ENCODE data around the gene MICALL1.

- PRO-cap, result no peak
Measured at GRCh38 chr22:37137722-37138054, 12.0 kb downstream of the IL2RB start.

DNA sequence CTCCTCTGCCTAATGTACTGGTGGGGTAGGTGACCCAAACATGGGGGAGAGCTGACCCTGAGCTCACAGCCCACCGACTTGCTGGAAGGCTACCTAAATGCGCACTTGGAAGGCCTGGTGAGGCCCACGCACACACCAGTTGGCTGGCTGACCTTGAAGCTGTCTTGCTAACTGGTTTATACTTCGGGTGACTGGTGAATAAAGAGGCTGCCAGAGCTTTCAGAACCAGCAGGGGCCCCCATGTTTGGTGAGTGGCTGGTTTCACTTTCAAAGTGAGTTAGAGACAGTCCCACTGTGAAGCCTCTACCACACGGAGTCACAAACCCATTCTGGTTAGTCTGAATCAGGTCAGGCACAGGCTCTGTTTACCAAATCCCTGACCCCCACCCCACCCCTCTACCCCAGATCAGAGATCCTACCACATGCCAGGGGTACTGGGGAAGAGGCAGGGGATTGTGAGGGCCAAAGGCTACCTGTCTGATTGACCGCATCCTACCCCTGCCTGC is 12.7 kb upstream of the IL2RB start:
- PRO-cap, result no peak

- PRO-cap, result no peak
Measured at GRCh38 chr22:37167176-37167770, 17.6 kb upstream of the IL2RB start.

GRCh38 chr22:37170588-37170899 is 17.5 kb downstream of the C1QTNF6 start:
- PRO-cap, result no peak

- PRO-cap, result no peak
Measured at GRCh38 chr22:37242208-37243248, 1.5 kb downstream of the RAC2 start.

DNA sequence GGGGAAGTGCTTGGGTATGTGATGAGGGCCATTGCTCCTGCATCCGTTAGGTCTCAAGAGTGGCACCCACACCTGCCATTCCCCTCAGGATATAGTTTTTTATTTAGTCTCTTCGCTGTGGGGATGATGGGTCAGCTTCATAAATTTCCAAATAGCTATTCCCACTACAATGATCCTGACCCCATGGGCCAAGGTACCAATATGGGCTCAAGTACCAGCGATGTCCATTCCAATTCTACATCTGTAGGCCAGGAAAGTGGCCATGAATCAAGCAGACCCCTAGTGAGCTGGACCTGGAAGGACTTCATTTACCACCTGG is 7.5 kb downstream of the CYTH4 start:
- PRO-cap, result no peak

DNA sequence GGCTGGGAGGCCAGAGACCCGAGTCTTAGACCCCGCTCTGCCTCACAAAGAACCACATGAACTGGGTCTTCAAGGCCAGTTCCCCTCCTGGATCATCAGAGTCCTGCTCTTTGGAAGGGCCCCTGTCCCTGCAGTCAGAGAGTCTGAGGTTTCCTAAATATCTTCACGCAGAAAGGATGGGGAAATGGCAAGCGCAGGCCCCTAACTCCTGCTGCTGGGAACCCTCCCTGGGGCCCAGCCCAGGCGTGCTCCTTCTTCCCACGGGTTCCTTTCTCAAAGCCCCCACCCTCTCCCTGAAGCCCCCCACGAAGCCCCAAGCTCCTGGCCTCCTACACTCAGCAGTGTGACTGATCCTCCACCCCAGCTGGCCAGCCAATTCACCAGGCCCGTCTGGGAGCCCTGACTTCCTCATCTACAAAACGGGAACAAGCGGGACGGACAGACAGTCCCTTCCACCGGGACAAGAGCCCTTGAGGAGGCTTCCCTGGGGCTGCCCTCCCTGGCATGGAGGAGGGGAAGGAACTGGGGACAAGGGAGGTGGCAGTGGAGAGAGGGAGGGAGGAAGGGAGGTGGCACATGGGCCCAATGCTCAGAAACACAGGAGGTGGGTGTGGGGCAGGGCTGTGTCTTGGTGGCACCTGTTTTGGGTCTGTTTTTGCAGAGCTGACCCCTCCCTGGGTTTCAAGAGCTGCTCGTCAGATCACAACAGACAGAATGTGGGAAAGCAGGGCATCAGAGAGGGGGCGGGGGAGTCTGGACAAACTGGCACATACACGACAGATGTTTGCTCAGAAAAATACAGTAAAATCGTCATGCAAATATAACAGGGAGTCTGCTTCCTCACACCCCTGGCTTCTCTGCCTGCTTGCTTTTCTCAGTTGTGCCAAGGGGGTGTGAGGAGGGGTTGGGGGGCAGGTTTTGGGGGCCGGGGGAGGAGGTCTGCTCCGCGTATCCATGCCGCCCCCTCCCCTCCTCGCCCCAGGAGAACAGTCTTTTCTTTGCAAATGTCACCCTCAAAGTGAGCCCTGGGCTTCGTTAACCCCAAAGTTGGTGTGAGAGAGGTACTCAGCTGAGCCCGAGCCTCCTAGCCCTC is 56.9 kb downstream of the ELFN2 start:
- PRO-cap, result no peak

GRCh38 chr22:37374642-37375094 is 52.6 kb downstream of the ELFN2 start:
- PRO-cap, result no peak

- PRO-cap, result no peak
Measured at GRCh38 chr22:37501146-37502267, 15.3 kb upstream of the MFNG start.

DNA sequence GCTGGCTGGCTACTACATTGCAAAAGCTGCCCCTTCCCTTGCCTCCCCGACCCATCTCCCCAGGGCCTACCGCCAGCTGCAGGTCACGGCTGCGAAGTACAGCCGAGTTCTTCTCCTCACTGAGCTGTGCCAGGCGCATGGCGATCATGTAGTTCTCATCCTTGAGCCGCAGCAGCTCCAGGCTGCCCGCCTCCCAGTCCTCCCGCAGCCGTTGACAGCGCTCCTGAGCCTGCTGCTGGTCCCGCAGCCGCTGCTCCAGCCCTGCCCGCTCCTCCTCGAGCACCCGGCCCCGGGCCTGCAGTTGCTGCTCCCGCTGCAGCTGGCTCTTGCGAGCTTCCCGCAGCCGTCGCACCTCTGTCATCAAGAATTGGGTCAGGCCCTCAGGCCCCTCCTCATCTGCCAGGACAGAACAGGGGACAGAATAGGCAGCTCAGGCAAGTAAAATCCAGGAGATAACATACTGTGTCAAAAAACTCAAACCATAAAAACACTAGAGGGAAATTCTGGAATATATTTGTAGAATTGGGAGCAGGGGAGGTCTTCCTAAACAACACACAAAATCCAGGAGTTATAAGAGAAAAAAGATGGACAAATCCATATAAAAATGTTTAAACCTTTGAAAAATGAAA is 3.2 kb downstream of the CARD10 start:
- PRO-cap, result no peak

- PRO-cap, result no peak
Measured at GRCh38 chr22:37639906-37640789, 679 bp downstream of the SH3BP1 start.

DNA sequence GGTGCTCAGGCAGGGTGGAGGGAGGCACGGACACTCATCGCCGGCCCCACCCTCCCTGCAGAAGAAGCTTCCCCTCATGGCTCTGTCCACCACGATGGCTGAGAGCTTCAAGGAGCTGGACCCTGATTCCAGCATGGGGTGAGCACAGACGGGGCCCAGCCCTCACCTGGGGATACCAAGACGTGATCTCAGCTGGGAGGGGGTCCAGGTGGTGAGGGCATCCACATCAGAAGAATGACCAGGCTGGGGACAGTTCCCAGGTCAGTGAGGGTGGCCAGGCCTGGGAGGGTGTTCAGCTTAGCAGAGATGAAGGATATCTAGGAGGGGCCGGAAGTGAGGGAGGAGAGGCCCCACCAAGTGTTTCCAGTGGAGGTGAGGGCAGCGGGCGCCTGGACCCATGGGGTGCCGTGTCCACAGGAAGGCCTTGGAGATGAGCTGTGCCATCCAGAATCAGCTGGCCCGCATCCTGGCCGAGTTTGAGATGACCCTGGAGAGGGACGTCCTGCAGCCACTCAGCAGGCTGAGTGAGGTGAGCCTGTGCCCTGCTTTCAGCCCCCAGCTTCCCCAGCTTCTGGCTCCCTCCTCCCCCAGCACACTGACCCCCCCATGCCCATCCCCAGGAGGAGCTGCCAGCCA is 3.1 kb downstream of the SH3BP1 start:
- PRO-cap, result no peak

DNA sequence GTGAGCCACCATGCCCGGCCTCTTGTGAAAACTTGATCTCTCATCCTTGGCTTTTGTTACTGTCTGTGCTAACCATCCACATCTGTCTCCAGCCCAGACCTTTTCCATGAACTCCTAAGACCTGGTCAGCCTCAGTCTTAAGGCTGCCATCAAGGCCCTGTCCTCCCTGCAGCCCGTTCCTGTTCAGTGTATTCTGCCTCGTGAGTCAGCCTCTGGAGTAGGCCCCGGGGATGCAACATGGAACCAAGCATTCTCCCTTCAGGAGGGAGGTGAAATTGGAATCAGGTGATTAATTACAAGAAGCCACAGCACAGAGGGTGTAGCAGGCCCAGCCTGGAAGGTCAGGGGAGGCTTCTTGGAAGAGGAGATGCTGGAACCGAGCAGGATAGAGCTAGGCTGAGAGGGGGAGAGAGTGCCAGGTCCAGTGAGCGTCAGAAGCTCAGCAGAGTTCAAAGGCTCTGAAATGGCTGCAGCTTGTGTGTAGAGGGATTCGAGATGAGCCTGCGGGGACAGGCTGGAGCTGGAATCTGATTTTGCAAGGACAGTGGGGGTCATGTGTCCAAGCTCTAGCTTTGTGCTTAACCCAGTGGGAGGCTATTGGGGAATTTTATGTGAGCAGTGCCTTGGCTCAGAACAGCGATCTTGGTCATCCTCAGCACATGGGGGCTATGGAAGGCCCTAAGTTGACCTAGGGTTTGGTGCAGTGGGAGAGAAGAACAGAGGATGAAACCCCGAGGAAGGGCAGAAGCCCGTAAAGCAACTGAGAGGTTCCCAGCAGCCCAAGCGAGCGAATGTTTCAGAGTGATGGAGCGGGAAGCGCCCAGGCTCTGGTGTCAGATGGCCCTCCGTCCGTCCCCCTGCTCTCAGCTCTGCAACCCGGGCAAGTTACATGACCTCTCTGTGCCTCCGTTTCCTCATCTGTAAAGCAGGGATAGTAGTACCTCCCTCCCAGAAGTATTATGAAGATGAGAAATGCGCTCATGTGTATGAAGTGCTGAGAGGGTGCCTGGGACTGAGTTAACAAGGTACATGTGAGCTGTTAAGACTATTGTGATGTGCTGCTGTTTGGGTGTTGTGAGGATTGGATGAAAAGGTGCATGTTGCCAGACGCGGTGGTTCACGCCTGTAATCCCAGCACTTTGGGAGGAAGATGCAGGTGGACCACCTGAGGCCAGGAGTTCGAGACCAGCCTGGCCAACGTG is 25.3 kb upstream of the H1-0 start:
- PRO-cap, result unidirectional peak, plus-strand start at position 981 of the sequence

DNA sequence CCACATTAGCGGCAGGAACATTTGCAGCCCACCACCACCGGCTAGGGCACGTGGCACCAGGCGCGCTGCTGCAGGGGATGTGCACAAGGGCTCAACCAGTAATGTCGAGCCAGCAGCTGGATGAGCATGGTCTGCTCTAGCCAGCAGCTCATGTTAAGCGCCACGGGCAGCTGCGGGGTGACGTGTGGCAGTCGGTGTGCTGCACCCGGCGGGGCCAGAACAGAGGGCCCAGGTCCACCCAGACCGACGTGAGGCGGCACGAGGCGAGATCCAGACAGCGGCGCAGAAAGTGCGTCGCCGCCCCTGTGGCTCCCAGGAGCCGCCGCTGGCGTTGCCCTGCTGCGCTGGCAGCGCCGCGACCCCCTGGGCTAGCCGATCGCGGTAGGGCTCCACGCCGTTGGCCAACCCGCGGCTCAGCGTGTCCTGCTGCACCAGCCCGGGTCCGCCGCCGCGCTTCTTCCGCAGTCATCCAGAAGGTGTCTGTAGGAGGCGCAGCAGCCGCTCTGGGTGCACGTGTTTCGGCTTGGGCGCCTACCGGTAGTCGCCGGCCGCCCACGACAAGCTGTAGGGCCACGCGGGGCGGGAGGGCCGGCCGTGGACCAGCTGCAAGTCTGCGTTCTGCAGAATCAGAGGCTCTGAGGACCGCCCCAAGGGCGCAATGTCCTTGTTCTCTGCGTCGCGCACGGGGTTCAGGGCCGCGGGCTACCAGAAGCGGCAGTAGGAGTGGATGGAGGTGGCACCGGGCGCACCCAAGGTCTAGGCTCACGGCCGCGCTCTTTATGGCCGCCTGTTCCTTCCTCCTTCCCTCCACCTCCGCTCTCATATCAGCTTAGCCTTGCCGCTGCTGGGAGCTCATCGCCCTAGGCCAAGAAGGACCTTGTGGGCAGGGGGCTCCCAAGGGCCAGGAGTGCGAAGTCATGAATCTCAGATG is 4.5 kb upstream of the GALR3 start:
- PRO-cap, result bidirectional peak, plus-strand start at position 196 of the sequence, minus-strand start at position 217 of the sequence; bidirectional peak, plus-strand start at position 489 of the sequence, minus-strand start at position 476 of the sequence

DNA sequence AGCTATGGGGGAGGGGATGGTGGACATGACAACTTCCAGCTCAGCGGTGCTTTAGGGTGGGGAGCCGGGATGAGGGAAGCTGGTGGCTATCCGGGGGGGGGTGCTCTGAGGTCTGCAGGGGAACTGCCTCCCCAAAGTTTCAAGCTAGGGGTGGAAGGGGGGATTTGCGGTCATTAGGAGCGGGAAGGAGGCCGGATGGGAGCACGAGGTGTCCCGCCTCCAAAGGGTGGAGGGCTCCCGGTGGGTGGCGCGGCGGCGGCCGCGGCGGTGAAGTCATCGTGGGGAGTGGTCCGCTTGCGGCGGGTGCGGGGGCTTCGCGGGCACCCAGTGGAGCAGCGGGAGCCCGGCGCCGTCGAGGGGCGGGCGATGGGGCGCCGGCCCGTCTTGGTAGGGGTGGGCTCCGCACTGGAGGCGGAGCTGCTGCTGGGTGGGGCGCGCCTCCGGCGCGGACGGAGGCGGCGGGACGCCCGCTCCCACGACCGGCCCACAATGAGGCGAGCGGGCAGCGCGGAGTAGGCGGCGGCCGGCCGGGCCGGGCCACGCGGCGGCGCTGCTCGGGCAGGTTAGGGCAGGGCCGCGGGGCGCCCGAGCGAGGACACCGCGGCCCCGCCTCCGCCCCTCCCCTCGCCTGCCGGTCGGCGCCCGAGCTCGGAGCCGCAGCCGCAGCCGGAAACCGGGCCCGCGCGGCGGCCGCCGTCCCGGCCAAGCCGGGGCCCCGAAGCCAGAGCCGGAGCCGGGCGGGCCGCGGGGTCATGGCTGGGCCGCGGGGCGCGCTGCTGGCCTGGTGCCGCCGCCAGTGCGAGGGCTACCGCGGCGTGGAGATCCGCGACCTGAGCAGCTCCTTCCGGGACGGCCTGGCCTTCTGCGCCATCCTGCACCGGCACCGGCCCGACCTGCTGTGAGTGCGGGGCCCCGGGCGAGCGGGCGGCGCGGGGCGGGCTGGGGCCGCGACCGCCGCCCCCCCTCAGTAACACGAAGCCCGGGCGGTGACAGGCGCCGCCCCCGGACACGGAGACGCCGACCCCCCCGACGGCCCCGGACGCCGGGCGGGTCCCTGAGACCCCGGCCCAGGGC is at the start of gene MICALL1:
MICALL1 (plus strand) TSS at position 627 of the 1,074 bp plus-strand sequence.
- PRO-cap, result bidirectional peak, plus-strand start at position 495 of the sequence, minus-strand start at position 485 of the sequence

- PRO-cap, result no peak
Measured at GRCh38 chr22:37967409-37967842, 13.9 kb downstream of the POLR2F start.

GRCh38 chr22:37998463-37999185 is 14.3 kb upstream of the SOX10 start:
- PRO-cap, result no peak

DNA sequence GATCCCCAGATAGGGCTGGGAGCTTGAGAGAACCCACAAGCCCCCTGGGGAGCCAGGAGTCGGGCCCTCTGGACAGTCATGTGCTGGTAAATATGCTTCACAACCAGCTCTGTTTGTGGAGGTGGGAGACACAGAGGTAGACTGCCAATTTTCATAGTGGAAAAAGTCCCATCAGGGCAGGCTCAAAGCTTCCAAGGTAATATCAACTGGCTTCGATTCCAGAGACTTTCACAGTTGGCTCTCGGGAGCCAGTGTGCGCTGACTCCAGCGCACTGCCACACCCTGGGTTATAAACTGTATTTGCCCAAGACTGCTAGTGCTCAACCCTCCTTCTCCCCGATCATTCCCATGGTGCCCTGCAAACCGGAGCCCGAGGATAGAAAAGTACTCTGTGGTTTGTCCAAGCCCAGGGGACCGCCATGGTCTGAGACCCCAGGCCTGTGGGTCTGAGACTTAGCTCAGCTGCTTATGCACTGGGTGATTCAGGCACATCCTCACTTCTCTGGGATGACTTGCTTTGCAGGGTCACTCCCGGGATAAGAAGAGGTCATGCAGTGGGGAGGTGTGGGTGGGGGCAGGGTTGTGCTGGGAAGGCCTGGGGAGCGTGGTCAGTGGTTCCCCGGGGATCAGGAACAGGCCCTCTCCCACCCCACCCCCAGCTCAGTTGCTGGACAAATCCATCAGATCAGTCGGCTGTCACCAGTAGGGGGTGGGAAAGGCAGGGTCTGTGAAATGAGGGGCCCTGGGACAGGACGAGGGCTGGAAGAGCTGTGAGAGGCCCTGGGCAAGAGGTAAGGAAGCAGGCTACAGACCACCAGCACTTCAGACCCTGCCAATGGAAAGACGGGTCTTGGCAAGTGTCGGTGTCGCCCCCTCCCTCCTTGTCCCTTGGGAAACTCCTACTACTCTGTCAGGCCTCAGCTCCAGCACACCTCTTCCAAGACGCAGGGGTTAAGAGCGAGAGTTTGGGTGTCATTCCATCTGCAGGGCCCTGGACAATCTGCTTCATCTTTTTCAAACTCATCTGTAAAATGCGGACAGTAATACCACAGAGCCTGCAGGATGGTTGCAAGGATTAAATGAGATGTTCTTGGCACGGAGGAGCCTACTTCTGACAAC is 26.6 kb upstream of the PICK1 start:
- PRO-cap, result no peak

GRCh38 chr22:38098399-38099084 is 11.9 kb downstream of the BAIAP2L2 start:
- PRO-cap, result no peak

GRCh38 chr22:38221182-38221523 is 19.4 kb downstream of the MAFF start:
- PRO-cap, result no peak

Measured in ReNcell CX (cell line).